Parotid gland (tissue), 1 donor: ENCODE data around the genes PRR23B and ZBTB38.

GRCh38 chr3:138113312-138113765 is 2.1 kb downstream of the DZIP1L start:
- PRO-cap, result no peak

DNA sequence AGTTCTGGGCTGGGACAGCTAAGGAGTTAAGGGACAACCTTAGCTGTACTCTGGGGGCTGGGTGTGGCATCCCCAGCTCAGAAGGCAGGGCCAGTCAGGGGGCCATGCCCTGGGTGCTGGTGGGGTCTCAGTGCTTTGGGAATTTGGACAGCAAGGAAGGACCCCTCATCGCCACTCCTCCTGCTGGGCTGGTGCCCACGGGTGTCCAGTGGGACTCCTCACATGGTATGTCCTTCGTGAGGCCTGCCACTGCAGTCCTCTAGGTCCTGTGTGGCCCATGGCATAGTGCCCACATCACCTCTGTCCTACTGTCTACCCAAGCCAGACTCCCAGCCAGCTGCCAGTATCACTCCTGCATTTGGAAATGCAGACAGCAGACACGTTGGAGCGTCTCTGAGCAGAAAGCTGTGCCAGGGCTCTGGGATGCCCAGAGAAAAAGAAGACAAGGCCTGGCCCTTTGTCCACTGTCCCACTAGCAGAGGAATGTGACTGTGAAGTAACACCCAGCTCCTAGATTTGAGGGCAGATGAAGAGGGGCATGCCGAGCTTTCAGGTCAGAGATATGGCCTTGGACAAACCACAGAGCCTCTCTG is 12.1 kb downstream of the MRAS start:
- PRO-cap, result no peak

DNA sequence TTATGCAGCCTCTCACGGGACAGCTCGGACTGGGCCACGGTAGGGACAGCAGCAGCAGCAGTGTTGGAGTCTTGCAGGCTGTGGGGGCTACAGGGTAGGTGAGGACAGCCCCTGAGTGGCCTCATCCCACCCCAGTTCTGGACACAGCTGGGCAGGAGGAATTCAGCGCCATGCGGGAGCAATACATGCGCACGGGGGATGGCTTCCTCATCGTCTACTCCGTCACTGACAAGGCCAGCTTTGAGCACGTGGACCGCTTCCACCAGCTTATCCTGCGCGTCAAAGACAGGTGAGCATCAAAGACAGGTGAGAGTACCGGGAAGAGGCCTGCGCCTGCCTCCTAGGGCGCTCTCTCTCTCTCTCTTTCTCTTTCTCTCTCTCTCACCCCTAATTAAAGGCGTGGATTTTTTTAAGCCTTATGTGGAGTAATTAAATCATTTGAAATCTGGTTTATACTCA is 37.2 kb upstream of the ESYT3 start:
- PRO-cap, result no peak

DNA sequence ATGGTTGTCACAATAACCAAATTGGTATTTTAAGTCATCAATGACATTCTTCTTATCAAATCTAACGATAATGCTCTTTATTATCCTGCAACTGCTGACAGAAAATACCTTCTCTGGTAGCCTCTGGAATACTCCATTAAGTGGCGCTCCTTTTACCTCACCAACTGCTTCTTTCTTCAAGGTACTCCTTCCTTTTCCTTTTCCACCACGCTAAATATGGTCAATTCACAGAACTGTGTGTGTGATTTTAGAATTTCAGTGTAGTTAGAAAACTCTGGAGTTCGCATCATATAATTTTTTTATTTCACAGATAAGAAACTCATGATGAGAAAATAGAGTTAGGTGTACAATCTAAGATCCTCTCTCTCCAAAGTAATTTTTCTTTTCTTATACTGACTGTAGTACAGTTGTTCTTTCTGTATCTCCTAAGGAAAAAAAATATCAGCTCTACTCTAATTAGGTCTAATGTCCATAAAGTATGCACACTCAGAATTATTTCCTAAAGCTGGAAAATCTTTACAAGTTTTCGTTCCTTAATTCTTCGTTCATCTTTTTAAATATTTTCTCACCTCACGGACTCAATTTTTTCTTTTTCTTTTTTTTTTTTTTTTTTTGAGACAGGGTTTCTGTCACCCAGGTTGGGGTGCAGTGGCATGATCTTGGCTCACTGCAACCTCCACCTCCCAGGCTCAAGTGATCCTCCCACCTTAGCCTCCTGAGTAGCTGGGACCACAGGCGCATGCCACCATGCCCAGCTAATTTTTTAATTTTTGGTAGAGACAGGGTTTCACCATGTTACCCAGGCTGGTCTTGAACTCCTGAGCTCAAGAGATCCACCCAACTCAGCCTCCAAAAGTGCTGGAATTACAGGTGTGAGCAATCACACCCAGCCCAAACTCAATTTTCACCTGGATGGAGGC is 99.4 kb downstream of the FAIM start:
- PRO-cap, result no peak

DNA sequence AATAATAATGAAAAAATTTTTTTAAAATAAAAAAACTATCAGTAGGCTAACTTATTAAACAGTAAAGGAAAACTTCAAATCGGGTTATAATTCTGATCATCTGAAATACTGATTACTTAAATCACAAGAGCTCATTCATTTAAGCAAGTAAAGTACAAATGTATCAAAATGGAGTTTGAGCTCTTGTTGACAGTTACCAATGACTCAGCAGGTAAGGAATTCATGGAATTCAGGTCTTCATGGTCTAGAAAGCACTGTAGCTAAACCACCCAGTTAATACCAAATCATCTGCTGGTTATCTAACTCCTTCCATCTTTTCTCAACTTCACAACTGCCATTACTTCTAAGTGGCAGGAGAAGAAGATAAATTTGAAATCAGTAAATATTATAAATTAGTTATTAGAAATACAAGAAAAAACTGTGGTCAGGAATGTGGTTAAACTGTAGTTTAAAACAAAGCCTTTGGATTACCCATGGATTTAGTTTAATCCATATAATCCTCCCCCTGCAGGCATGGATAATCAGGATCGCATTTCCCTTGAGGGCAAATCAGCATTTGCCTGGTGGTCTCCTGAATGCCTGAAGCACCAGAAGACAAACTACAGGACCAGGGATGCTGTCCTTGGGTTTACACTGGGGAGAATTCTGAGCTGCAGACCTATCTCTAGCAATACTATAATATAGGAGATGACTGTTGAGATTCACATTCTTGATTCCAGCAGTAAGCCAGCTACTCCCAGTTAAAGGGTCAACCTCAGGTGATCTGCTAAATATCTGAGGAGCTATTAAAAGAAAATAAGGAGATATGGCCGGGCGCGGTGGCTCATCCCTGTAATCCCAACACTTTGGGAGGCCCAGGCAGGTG is 10.8 kb downstream of the PIK3CB start:
- PRO-cap, result no peak

GRCh38 chr3:138940378-138941272 is 6.3 kb downstream of the FOXL2 start:
- PRO-cap, result no peak

GRCh38 chr3:139020920-139021398 is at the start of gene PRR23B:
PRR23B (minus strand) TSS chr3:139020926.
- PRO-cap, result no peak

- PRO-cap, result no peak
Observed at GRCh38 chr3:139045076-139045404, 348 bp upstream of the PRR23C start.

DNA sequence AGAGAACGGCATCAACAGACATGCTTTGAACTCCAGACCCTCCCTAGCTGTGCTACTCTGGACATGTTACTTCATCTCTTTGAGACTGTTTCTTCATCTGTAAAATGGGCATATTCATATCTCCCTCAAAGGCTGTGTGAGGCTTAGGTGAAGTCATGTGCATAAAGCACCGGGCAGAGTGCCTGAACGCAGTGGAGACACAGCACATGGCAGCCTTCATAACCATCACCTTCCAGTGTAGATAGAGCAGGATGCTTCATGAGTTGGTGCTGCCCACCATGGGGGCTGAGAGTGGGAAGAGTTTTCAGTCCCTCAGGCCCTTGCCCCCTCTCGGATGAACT is 1.2 kb downstream of the RBP1 start:
- PRO-cap, result no peak

- PRO-cap, result no peak
Observed at GRCh38 chr3:140708540-140708931, 30.7 kb downstream of the TRIM42 start.

DNA sequence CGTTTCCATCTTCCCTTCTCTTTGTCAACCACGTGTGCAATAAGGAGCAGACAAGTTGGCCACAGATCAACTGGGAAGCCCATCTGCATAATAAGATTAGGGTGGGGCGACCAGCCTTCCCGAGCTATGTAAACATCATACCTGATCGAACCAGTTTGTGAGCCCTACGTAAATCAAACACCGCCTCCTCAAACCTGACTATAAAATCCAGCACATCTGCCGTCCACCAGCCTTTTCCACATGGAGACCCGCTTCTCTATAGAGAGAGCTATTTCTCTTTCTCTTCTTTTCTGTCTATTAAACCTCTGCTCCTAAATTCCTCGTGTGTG is 37.2 kb downstream of the TRIM42 start:
- PRO-cap, result no peak

GRCh38 chr3:141302280-141302979 is 65.9 kb upstream of the ZBTB38 start:
- PRO-cap, result no peak

DNA sequence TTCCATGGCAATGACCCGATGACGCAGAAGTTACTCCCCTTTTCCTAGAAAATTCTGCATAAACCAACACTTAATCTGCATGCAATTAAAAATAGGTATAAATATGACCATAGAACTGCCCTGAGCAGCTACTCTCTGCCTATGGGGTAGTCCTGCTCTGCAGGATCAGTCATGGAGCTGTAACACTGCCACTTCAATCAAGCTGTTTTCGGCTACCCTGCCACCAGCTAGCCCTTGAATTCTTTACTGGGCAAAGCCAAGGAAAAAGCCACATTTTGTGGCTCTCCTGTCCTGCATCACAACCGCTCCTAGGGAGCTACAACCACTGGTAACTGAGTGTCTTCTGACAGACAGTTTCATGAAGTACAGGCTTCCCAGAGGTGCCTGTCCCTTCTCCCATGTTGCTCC is 54.9 kb upstream of the ZBTB38 start:
- PRO-cap, result no peak

- PRO-cap, result bidirectional peak, plus-strand start at chr3:141368349, minus-strand start at chr3:141368262; bidirectional peak, plus-strand start at chr3:141368540, minus-strand start at chr3:141368379
Observed at GRCh38 chr3:141367948-141369157, at the start of gene ZBTB38. ZBTB38 (plus strand) TSS chr3:141368504.

DNA sequence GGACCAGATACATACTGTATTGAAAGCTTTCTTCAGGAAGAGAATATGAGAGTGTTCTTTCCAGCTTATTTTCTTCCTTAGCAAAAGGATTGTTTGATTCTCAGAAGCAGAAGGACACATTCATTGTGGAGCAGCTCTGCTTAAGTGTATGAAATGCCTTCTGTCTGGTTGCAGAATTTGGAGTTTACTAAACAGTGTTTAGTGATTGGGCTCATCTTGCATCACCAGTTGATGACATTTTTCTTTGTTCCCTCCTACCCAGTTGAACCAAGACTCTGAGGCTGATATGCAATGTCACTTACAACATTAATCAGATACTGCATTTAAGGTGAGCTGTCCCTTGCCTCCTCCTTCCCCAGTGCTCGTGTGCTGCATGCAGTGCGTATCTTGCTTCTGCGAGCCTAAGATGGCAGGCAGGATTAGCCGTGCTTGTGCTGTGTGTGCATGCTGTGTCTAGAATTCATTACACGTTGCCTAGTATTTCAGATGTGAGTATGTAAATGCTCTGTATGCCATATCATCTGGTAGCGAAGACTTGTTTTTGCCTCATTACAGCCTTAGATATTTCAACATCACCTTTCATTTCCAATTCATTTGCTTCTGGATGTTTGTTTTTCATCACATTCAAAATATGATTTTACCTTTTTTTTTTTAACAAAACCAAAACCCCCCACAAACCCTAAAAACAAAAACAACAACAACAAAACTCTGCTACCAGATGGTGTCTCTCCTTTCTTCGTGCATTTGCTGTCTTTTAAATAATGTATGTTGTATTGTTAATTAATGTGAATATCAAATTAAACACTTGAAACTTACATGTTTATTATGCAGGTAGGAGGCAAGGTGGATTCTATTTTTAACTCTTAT is 18.5 kb downstream of the ZBTB38 start:
- PRO-cap, result no peak

- PRO-cap, result no peak
Observed at GRCh38 chr3:141387495-141388106, 19.3 kb downstream of the ZBTB38 start.

DNA sequence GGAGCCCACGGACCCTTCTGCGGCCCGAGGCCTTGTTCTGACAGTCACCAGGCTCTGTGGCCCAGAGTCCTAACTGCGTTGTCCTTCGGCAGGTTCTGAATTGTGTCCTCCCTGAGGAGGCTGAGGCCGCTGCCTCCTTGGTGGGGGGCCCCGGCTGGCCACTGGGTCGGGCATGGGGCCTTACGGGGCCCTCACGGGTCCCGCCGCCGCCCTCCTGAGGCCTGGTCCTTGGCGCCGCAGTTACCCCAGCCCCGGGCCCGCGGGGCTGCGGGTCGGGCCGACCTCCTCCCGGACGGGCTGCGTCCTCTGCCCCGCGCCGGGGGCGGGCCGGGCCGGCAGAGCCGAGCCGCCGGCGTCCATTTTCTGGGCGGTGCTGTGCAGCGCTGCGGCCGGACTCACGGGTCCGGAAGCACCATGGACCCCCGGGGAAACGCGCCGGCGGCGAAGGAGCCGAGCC is 33.7 kb downstream of the ZBTB38 start:
- PRO-cap, result bidirectional peak, plus-strand start at position 435 of the sequence, minus-strand start at position 365 of the sequence

DNA sequence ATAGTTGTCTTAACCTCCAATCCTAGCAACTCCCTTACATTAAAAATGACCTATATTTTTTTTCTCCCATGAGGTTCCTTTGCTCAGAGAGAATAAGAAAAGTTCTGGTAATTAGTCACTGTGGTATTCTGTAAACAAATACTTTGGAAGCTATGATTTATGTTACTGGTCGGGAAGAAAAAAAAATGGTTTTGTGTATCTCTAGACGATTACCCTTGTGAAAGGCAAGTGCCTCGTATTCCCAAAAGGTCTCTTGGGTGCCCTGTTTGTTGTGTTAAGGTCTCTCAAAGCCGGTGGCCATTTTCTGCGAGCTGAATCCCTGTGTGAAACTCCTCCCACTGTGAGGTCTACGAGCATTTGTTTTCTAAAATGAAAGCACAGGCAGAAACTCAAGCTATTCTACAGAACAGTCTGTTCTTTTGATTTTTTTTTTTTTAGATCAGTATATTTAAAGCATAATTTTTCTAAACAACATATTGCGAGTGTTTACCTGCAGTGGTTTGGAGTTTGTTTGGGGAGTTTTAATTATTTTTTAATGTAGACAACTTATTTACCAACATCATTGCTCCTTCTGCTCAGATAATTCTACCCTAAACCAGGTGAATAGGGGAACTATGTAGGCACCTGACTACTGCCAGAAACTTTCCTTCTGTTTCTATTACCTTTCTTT is 43.9 kb downstream of the ZBTB38 start:
- PRO-cap, result no peak

DNA sequence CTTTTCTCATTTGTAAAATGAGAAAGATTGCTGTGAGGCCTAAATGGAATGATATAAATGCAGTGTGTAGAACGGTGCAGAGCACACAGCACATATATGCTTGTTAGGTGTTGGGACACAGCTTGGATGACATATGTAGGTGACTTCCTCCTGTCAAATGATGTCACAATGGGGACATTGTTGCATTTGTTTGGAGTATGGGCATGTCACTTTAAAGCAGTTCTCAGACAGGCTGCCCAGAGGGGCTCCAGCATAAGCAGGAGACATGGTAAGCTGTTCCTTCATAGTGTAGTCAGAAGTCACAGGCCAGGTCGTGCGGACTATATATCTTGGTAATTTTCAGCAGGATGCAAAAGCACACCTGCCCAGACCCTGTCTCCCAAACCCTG is 57.6 kb downstream of the ZBTB38 start:
- PRO-cap, result no peak

GRCh38 chr3:141456258-141456851 is 30.5 kb upstream of the RASA2 start:
- PRO-cap, result no peak